Measurements from ENCODE around the genes COQ8A and ARF1.

- PRO-cap = no peak
These were observed 81.4 kb downstream of the ITPKB start for GRCh38 chr1:226657608-226658067.

DNA sequence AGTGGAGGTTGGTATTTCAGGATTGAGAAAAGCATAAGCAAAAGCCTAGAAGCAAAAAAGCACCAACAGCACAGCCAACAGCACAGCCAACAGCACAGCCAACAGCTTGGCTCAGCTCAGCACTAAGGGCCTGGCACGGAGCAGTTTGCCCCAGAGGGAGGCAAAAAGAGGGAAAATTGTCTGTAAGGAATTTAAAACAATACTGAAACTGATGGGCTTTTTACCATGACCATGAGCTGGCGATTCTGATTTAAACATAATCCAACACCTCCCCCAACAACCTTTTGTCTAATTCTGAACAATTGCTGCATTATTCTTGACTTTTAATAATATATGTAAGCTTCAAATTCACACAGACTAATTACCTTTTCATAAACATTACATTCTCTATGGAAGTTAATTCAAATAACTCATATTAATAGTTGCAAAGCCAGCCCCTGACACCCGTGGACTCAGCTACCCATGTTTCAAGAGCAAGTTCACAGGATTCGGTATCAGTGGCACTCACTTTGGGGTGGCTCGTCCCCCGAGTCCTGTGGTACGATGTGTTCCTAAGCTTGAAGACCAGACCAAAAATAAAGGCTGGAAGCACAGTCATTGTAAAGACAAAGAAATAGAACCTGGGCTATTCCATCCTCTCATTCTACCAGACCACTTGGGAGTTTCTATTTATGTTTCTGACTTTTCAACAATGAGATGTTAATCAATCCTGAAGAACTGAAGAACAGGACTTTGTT is 71.0 kb downstream of the ITPKB start:
- PRO-cap = no peak

DNA sequence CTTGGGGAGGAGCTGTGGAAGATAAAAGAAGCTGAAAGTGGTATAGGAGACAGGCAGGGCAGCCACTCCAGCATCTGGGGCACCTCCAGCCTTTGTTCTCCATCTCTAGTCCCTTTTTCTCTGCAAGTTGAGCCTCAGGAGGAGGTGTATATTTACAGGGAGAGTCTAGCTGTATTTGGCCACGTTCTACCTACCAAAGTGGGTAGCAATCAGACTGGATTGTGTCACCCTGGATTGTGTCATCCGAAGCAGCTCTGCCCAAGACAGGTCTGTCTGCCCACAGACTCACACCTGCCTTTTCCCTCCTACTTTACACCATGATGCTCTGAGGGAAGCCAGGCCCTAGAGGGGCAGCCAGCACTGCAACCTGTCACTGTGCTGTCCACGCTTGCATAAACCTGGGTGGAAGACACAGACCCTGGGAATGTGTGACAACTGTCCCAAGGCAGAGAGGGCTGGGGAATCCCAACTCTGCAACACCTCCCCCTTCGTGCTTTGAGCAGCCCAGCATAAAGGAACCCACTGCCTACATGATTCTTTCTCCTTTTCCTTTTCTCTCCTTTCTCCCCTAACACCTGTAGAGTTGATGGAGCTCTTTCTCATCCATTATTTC is 56.2 kb downstream of the ITPKB start:
- PRO-cap = no peak

- PRO-cap = no peak
These were observed 53.8 kb downstream of the ITPKB start for GRCh38 chr1:226685123-226685885.

DNA sequence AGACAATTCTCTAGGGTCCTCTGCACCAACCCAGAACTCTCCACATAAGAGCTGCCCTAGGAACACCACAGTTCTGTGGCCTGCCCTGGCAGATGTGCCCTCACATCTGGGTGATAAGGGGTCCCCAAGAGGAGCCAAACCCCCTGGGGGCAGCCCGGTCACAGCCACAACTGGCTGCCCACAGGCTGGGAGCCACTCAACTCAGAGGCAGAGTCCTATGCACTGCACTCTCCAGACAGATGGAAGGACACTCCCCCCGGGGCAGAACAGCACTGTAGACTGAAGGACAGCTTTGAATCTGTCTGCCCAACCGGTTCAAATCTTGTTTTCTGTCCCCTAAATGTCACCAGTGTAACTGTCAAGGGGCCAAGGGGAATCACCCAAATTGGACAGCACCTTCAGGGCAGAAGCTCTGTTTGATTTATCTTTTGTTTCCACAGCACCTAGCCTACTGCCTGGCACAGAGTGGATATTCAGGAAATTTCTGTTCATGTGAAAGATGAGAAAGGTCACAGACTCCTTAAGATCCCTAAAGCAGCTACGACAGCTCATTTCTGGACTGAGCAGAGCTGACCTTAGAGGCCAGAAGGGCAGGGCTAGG is 41.2 kb downstream of the ITPKB start:
- PRO-cap = no peak

- PRO-cap = no peak
These were observed 35.3 kb downstream of the ITPKB start for GRCh38 chr1:226703870-226704189.

- PRO-cap = no peak
These were observed 30.4 kb downstream of the ITPKB start for GRCh38 chr1:226708256-226709429.

DNA sequence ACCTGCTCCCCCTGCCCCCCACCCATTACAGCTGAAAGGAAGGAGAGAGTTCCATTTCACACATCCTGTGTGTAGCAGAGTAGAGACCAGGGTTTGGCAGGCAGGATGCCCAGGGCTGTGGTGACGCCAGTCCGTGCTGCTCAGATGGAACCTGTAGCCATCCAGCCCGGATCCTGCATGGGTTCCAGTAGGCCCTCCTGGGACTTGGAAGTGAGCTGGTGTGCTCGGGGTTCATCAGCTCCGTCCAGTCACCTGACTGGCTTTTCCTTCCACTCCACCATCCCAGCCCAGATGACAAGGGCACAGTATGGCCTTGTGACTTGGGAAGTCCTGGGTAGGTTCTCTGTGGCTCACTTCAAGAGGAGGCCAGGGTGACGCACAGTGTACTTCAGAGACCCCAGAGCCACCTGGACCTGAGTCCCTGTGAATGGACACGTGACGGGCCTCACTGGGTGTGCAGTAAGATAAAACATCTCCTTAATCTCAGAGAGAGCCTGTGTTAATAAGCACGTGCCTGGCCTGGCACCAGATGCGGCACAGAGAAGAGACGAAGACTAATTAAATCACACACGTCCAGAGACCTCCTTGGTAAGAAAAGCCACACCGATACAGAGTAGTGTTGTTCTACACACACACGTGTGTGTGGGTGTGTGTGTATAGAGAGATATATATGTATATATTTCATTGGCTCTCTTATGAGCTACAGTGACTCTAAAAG is 16.0 kb downstream of the ITPKB start:
- PRO-cap = no peak

DNA sequence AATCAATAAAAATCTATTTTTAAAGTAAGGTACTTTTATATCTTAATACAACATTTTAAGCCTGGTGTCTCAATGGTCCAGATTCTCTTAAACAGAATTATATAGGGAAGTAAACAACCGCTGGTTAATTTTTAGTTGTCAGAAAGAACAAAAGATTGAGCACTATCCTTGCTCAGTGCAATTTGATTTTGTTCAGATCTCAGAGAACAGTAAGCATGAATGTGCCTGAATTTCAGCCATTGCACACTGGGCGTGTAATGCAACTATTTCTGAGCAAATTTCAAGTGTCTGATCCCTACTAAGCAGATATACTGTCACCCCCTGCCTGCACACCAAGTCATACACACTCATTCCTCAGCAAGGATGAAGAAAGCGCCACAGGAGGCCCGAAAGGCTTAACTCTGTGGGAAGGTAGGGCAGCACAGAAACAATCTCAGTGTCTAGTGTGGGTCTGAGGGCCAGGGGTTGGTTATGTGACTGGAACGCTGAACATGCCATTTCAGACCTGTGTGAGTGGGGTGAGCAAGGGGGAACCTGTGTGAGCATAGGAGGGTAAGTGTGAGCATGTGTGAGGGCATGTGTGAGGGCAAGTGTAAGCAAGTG is 6.4 kb downstream of the ITPKB start:
- PRO-cap = no peak

- PRO-cap = bidirectional peak, plus-strand start at chr1:226940298, minus-strand start at chr1:226939863
These were observed at the start of gene COQ8A for GRCh38 chr1:226940108-226940477. TSS of gene COQ8A (plus strand) at chr1:226940294.

DNA sequence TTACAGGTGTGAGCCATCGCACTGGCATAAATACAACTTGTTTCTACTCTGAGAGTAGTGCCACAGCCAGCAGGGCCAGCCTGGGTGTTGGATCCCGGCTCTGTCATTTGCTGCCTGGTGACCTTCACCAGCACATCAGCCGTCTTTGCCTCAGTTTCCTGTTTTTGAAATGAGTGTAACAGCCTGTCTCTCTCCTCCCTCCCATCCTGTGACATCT is 23.7 kb downstream of the COQ8A start:
- PRO-cap = no peak

GRCh38 chr1:226984773-226985587 is 44.9 kb downstream of the COQ8A start:
- PRO-cap = no peak

- PRO-cap = no peak
These were observed 121.7 kb downstream of the COQ8A start for GRCh38 chr1:227061530-227062494.

- PRO-cap = no peak
These were observed 146.7 kb downstream of the COQ8A start for GRCh38 chr1:227086319-227087620.

DNA sequence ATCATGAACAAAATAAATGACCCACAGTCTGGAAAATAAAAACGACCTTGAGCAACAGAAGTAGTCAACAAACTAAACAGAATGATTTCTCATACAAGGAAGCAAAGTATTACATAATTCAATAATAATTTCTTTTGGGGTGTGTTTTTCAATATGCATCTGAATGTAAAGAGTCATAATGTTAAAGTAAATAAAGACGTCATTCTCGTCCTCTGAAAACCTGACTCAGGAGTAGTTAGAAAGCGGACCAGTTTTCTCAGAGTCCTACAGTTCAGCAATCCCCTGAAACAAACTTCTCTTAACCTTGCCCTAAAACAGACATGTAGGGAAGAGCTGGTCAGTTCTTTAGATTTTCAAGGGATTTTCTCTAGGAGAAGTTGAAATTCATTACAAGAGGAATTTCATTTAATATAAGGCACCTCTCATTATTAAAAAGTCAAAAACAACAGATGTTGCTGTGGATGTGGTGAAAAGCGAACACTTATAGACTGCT is 18.5 kb downstream of the CDC42BPA start:
- PRO-cap = no peak

GRCh38 chr1:227748161-227749680 is 13.5 kb downstream of the SNAP47 start:
- PRO-cap = no peak

DNA sequence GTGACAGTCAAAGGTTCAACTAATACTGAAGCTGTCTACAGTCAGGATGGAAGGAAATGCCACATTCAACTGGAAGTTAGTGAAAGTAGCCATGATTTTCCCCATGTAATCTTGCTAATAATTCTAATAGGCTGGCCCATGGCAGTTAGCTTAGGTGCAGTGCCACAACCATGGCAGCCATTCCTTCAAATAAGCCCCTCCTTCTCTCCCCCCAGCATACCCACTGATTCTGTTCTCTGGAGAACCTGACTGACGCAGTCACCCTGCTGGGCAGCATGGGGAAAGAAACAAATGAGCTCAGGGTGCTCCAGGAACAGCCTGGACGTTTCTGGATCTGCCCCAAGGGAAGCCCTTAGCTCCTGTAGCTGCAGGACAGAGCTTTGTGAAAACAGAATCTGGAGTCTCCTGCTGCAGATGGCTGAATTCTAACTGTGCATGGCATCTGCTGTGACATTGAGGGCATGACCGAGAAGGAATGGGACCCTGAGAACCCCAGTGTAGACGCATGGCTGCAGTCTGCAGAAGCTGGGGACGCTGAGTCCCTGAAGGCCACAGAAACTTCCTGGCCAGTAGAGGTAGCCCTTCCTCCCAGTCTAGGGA is 22.6 kb downstream of the SNAP47 start:
- PRO-cap = no peak

- PRO-cap = bidirectional peak, plus-strand start at chr1:228082730, minus-strand start at chr1:228082454
These were observed at the start of gene ARF1 for GRCh38 chr1:228082305-228082848. TSS of gene ARF1 (plus strand) at chr1:228082708.

DNA sequence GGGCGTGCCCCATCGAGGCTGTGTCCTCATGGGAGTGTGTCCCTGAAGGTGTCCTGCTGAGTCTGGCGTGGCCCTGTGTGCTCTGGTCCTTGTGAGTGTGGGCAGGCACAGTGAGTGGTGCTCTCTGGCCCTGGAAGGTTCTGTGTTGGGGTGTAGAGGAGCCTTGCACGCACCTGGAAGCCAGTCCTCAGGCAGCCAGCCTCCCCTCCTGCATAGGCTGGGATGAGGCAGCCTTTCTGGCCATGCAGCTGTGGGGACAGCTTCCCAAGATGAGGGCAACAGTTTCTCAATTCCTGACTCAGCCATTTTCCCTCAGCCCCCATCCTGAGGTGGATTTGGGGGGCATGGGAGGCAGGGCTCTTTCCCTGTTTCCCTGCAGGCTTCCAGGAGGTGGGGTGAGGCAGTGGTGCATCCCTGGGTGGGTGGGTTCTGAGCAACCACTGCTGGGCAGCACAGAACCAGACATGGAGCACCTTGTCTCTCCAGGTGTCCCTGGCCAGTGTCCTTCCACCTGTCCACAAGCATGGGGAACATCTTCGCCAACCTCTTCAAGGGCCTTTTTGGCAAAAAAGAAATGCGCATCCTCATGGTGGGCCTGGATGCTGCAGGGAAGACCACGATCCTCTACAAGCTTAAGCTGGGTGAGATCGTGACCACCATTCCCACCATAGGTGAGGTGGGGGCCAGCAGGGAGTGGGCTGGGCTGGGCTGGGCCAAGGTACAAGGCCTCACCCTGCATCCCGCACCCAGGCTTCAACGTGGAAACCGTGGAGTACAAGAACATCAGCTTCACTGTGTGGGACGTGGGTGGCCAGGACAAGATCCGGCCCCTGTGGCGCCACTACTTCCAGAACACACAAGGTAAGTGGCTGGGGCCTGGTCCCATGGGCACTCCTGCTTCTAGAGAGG is 6.3 kb downstream of the C1orf35 start:
- PRO-cap = no peak

DNA sequence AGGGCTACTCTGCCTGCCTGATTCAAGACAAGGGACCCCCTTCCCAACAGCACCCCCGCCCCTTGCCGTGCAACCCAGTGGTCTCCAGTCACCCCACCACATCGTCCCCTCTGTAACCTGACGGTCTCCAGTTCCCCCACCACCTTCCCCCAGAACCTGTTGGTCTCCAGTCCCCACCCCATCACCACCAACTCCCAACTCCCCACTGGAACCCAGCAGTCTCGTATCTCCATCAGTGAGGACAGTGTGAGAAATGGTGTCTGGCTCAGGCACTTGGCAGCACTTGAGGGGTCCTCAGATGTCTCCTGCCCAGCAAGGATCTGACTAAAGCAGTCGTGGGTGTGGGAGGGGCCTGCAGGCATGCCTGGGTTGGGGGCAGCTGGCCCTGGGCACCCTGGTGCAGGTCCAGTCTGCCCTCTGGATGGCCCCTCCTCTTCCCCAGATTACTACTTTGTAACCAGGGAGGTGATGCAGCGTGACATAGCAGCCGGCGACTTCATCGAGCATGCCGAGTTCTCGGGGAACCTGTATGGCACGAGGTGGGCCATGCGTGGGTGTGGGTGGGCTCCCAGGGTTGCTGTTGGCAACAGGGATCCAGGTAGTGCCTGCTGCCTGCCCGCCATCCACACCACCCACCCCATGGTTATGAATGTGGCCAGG is 3.2 kb upstream of the GJC2 start:
- PRO-cap = no peak

Data from endodermal cell (in vitro differentiated cells).